MCF 10A (cell line): ENCODE measurements around the genes TBC1D16 and RPTOR.

GRCh38 chr17:79778298-79779221, 612 bp downstream of the CBX2 start:
- PRO-cap: no peak
- RRBS: 5% methylated on average over 33 of the region's 76 CpGs

DNA sequence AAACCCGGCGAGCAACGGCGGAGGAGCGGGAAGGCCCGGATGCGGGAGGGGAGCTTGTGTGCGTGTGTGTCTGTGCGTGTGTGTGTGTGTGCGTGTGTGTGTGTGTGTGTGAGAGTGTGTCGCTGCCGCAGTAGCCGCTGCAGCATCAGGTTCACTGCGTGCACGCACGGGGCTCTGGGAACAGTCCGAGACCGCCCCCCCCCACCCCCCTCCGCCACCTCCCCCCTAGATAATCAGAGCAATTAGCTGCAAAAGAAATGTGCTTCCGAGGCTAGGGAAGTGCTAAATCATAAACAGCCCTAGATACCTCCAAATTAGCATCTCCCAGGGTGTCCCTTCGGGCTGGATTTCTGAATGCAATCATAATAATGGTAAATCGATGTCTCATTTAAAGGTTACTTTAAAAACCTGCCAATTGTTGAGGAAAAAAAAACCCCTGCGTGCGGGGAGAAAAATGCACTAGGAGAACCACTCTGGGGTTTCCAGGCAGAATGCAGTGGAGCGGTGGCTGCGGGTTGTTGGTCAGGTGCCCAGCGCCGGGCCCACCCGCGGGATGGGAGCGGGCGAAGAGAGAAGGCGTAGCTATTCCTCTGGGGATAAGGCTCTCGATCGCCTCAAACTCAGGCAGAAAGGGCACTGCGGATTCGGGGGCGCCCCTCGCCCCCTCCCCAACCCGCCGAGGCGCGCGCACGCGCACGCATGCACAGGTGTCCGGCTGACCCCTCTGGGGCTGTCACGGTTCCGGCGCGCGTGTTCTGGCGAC, 13.9 kb upstream of the CBX8 start:
- PRO-cap: no peak
- RRBS: no CpG with 5 or more reads among the region's 54 CpGs

DNA sequence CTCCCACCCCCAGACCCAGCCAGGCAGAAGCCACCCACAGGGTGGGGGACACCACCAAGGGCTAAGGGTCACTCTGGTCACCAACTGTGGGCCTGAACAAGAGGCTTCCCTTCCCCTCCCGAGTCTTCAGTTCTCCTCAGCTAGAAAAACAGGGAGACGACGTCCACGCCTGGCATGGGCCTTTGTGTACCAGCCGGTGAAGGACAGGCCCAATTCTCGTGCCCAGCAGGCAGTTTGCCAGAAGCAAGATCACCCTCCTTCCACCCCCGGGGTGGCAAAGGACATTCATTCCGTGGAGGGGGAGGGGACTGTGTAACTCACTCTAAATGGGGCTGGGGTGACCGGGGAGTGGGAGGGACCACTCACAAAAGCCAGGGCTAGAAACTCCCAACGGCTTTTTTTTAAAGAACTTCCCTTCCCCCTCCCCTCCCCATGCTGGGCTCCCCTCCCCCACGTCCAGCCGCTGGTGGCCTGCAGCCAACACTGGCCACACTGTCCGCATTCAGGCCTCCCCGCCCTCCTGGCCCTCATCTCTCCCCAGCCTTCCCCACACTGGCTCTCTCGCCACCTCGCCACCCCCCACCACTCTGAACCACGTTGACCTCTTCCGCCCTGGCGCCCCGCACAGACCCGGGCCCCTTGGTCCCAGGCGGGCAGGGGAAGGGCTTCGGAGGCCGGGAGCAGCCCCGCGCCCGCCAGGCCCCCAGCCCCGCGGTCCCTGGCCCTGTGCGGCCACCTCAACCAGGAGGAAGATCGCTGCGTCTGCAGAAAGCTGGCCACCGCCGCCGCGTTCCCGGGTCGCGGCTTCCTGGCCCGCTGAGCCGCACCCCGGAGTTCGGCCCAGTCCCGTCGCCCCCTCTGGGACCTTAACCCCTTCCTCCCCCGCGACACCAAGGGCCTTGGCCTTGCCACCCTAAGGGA, 7.5 kb downstream of the CBX4 start:
- PRO-cap: no peak
- RRBS: 45% methylated on average over 15 of the region's 47 CpGs

- PRO-cap: no peak
- RRBS: 93% methylated on average over 11 of the region's 12 CpGs
These were observed 5.7 kb downstream of the CBX4 start for GRCh38 chr17:79833703-79833829.

DNA sequence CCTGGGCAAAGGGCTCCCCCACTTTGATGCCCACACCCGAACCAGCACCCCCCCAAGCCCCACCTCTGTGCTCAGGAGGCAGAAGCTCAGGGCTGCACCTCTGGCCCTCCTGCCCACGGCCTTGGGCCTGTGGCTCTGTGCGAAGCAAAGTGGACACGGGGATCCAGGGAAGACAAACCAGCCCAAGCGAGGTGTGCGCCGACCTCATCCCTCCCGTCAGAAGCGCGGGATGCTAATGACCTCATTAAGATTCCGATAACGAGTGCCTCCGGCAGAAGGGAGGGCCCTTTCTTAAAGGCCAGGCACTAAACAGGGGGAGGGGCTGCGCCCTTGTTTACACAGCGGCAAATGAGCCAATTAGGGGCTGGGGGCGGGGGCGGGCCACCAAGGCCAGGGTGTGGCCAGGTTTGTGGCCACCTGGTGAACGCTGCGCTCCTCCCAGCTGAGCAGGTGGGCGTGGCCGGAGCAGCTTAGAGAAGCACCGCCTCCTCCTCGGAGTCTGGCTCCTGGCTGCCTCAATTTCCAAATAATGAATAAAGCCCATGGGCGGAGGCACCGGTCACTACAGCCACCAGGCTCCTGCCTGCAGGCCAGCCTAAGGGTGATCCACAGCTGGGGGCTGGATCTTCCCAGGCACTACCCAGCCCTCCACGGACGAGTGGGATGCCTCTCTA, 3.2 kb downstream of the CBX4 start:
- PRO-cap: no peak
- RRBS: 8% methylated on average over 5 of the region's 27 CpGs

GRCh38 chr17:79837223-79837883, 1.9 kb downstream of the CBX4 start:
- PRO-cap: bidirectional peak, plus-strand start at chr17:79837462, minus-strand start at chr17:79837310
- RRBS: 1% methylated on average over 4 of the region's 27 CpGs

- PRO-cap: no peak
- RRBS: 29% methylated on average over 4 of the region's 18 CpGs
These were observed 91.8 kb upstream of the CBX4 start for GRCh38 chr17:79930762-79931671.

DNA sequence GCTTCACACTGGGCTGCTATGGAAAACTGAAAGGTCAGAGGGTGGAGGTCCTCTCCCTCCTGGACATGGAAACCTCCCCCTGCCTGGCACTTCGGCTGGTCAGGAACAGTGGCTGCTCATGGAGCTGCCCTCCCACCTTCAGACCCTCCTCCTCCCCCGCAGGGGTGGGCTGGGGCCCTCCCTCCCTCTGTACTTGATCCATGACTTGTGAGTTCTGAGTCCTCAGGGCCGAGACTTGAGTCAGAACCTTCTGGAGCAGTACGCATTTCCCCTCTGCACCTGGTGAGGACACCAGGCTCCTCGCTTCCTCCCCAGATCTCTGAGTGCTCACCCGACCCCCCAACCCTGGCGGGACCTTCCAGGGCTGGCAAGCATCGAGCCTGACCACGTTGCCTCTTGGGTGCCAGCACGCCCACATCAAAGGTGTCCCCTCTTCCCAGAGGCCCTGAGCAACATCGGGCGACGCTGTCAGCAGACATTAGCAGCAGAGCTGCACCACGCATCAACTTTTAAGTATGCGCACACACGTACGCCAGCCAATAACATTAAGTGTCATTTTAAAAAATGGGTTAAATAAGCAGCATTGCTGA, 98.2 kb downstream of the TBC1D16 start:
- PRO-cap: no peak
- RRBS: no CpG with 5 or more reads among the region's 17 CpGs

DNA sequence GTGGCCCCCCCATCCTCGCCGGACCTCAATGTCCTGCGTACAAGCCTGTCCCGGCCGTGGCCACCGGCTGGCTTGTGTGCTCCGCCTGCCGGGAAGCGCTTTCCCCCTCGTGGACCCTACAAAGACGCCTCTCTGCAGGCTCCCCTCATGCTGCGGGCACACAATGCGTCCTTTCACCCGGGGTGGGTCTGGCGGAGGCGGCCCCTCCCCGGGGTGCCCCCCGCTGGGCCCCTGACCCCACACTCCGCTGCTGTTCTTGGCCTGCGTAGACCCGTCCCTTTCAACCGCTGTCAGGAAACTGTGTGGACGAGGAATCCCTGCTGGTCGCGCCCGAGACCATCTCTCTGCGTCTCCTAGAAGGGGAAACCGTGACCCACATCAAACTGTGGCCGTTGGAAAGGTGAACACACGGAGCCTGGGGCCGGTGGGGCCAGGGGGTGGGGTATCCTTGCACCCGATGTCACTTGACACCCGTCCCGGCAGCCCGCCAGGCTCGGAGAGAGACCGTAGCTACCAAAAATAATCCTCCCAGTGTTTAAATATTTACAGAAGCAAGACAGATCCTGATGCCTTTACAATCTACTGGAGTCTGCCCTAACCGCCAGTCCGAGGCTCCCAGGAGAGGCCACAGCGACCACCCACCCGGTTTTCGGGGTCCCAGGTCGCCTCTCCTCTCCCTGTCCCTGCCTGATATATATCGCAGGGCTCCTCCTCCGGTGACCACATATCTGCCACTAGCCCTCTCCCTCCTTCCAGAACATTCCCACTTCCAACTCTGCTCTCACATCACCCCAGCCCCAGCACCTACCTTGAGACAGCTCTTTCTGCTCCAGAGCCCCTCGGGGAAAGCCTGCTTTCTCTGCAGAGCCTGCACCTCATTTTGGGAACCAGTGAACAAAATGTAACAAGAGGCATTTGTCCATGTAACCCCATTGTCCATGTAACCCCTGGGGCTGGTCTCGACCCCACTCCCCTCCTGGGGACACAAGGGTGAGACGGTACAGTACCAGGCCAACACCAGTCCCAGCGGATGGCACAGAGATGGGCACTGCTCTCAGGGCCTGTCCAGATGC, 43.3 kb downstream of the TBC1D16 start:
- PRO-cap: no peak
- RRBS: 49% methylated on average over 15 of the region's 49 CpGs

GRCh38 chr17:80035745-80035925, at the start of gene TBC1D16:
TBC1D16 (minus strand) TSS chr17:80035872.
- PRO-cap: bidirectional peak, plus-strand start at chr17:80036008, minus-strand start at chr17:80035872
- RRBS: 1% methylated on average over 15 of the region's 32 CpGs

DNA sequence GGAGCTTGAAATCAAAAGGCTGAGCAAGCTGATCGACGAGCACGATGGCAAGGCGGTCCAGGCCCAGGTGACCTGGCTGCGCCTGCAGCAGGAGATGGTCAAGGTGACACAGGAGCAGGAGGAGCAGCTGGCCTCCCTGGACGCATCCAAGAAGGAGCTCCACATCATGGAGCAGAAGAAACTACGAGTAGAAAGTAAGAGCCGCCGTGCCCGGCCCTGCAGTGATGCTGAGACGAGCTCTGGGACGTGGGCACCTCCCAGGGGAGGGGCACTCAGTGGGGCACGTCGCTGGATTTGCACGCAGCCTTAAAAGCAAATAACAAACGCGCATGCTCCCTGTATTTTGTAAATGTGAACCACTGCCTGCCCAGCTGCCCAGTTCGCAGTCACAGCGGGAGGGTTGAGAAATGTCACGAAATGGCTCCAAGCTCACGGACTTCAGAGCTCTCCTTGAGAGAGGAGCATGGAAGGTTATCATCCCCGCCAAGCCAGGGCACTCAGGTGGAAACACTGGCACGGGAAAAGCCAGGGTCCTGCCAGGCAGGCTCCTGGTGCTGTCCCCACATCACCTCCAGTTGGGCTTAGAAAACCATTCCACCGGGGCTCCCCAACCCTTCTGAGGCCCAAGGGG, 15.2 kb upstream of the GAA start:
- PRO-cap: no peak
- RRBS: 21% methylated on average over 4 of the region's 24 CpGs

GRCh38 chr17:80137147-80137906, 9.6 kb downstream of the EIF4A3 start:
- PRO-cap: no peak
- RRBS: no CpG with 5 or more reads among the region's 13 CpGs

DNA sequence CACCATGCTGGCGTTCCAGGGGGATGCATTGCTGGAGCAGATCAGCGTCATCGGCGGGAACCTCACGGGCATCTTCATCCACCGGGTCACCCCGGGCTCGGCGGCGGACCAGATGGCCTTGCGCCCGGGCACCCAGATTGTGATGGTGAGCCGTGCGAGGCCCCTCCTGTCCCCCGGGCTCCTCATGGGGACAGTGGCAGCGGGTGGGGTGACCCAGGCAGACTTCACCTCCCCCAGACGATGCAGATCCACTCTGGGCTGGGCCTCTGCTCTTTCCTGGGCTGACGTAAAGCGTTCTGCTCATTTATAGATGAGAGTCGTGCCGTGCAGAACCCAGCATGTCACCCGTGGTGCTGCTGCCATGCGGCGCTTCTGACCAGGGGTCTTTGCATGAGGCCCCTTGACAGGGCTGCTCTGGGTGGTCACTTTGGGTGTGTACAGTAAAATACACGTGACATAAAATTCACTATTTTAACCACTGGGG, 21.6 kb downstream of the SGSH start:
- PRO-cap: no peak
- RRBS: 78% methylated on average over 4 of the region's 25 CpGs

GRCh38 chr17:80415819-80416178, 832 bp downstream of the ENDOV start:
- PRO-cap: no peak
- RRBS: no CpG with 5 or more reads among the region's 27 CpGs

- PRO-cap: bidirectional peak, plus-strand start at chr17:80544846, minus-strand start at chr17:80544789
- RRBS: 0% methylated on average over 3 of the region's 35 CpGs
These were observed at the start of gene RPTOR for GRCh38 chr17:80544498-80545157. RPTOR (plus strand) TSS chr17:80544838.

- PRO-cap: no peak
- RRBS: no CpG with 5 or more reads among the region's 3 CpGs
These were observed 55.6 kb downstream of the RPTOR start for GRCh38 chr17:80600390-80600581.

- PRO-cap: no peak
- RRBS: no CpG with 5 or more reads among the region's 16 CpGs
These were observed 116.6 kb downstream of the RPTOR start for GRCh38 chr17:80661339-80661631.

GRCh38 chr17:80664865-80665517, 120.4 kb downstream of the RPTOR start:
- PRO-cap: no peak
- RRBS: 57% methylated on average over 3 of the region's 6 CpGs

GRCh38 chr17:80750932-80751438, 206.3 kb downstream of the RPTOR start:
- PRO-cap: no peak
- RRBS: no CpG with 5 or more reads among the region's 14 CpGs

DNA sequence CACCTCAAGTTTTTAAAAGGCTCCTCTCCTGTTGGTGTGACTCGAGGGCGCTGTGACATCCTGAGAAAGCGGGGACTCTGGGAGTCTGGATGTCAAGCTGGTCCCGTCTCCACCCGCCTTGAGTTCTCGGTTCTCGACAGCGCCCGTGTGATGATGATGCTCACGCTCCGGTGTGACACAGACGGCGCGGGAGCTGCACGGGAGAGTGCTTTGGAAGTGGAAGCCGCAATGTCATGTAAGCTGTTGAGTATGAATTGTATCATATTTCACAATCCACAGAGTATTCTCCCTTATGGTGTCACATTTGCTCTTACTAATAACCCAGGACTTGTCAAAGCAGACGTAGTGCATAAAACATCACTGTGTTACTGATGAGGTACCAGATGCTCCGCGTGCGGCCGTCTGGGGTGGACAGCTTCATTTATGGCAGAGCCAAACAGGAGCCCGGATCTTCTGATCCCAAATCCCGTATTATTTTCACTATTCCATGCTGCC, 217.5 kb upstream of the CHMP6 start:
- PRO-cap: no peak
- RRBS: no CpG with 5 or more reads among the region's 23 CpGs